ENCODE measurements around the genes AQP7B and TRIM43B.

DNA sequence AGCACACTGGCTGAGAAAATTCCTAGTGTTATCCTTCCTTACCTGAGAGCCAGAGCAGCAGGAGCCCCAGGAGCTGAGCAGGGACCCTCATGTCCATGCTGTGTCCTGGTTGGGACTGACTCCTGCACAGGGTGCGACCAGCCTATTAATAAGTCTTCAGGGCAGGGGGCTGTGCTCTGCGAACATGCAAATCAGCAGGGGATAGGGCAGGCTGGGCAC lies 576.8 kb downstream of the RPIA start:
- PRO-cap, result no peak
- RAMPAGE, long total RNA, result no peak

GRCh38 chr2:89565801-89566304 lies 874.4 kb downstream of the RPIA start:
- PRO-cap, result no peak
- RAMPAGE, long total RNA, result no peak

GRCh38 chr2:89862352-89862551 lies 1170.8 kb downstream of the RPIA start:
- PRO-cap, result no peak
- RAMPAGE, long total RNA, result no peak

- PRO-cap, result no peak
- RAMPAGE, long total RNA, result no peak
These were observed 367.1 kb upstream of the AQP7B start for GRCh38 chr2:94220120-94220355.

DNA sequence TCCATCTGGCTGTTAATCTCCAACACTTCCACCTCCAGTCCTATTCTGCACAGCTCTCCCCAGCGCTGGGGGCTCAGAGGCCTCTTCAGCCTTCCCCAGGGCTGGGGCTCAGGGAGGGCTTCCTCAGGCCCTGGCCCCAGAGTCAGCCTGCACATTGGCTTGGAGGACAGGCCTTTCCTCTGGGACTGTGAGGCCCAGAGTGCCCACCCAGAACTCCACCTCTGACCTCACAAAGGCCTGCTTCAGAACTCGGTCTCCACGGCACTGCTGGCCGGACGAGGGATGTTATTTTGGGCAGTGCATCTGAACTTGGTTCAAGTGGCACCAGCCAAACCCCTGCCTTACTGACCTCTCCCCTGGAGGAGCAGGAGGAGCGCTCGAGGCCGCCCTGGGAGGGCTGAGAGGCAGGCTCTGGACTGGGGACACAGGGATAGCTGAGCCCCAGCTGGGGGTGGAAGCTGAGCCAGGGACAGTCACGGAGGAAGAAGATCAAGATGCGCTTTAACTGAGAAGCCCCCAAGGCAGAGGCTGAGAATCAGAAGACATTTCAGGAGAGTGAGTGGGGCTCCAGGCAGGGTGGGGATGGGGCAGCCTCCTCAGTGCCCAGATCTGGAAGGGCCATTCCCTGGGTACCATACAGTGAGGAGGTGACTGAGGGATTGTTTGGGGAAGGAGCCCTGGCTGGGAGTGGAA lies at the start of gene AQP7B:
TSS of gene AQP7B (plus strand) at position 457 of the 693 bp plus-strand sequence.
- PRO-cap, result no peak
- RAMPAGE, long total RNA, result no peak

DNA sequence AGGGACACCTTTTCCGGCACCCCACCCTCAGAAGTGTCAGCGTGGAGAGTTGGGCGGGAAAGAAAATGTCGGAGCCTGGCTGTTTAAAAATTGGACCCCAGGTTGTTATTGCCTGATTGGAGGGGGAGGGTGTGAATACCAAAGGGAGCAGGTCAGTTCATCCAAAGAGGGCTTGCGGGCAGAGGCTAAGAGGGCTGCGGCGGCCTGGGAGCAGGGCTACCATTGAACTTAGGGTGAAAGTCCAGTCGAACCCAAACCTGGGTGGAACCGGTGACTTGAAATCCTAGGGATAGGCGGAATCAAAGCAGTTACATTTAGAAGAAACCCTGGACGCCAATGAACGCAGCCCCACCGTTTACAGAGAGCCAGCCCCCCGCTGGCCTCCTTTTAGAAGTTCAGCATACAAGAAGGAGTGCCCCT lies 1.3 kb downstream of the MAL start:
- PRO-cap, result no peak
- RAMPAGE, long total RNA, result no peak

GRCh38 chr2:95043231-95043745 lies 17.8 kb downstream of the MAL start:
- PRO-cap, result no peak
- RAMPAGE, long total RNA, result no peak

DNA sequence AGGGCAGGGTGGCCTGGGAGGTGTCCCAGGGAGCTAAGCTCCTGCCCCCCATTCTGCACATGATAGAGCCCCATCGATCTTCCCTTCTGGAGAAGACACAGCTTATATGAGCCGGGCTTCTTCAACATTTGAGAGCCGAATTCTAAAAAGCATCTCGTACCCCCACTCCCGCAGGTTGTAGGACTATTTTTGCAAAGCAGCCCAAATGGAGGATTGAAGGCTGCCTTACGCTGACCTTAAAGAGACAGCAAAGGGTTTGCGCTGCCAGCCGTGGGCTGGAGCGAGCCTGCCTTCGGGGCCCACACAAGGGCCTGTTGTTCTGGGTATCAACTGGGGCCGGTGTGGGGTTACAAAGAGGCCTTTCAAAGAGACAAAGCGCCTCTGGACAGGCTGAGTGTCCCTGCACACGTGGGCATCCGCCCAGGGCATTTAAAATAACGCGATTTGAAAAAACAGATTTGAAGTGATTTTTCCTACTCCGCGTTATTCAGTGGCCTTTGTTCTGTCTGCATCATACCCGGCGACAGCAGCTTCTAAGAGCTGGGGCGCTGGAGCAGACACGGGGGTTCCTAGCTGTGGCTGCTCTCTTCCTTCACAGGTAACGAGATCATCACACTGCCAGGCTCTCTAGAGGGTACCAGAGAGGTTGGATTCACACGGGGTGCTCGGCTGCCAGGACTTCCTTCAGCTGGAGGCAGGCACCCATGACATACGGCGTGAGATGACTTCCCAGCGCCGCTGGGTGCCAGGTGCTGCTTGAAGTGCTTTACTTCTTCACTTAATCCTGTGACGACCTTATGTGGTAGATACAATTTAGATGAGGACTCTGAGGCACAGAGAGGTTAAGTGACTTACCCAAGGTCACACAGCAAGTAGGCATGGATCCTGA lies 32.1 kb downstream of the MAL start:
- PRO-cap, result no peak
- RAMPAGE, long total RNA, result no peak

GRCh38 chr2:95347089-95347574 lies 50.0 kb downstream of the KCNIP3 start:
- PRO-cap, result no peak
- RAMPAGE, long total RNA, result no peak

GRCh38 chr2:95391780-95392214 lies 10.7 kb upstream of the FAHD2A start:
- PRO-cap, result no peak
- RAMPAGE, long total RNA, result no peak

DNA sequence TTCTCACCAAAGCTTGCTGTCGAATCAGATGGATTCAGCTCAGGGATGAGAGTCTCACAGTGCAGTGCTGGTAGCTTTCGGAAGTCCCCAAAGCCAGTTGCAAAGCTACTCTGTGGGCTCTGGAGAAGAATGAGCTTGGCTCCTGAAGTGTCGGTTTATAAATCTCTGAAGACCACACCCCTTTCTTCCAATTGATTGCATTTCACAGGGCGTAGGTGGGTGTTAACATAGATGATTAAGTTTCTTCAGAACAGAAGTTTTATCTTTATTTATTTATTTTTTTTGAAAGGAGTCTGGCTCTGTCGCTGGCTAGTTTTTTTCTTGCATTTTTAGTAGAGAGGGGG lies at the start of gene TRIM43B:
TSS of gene TRIM43B (minus strand) at position 131 of the 344 bp plus-strand sequence.
- PRO-cap, result no peak
- RAMPAGE, long total RNA, result no peak

DNA sequence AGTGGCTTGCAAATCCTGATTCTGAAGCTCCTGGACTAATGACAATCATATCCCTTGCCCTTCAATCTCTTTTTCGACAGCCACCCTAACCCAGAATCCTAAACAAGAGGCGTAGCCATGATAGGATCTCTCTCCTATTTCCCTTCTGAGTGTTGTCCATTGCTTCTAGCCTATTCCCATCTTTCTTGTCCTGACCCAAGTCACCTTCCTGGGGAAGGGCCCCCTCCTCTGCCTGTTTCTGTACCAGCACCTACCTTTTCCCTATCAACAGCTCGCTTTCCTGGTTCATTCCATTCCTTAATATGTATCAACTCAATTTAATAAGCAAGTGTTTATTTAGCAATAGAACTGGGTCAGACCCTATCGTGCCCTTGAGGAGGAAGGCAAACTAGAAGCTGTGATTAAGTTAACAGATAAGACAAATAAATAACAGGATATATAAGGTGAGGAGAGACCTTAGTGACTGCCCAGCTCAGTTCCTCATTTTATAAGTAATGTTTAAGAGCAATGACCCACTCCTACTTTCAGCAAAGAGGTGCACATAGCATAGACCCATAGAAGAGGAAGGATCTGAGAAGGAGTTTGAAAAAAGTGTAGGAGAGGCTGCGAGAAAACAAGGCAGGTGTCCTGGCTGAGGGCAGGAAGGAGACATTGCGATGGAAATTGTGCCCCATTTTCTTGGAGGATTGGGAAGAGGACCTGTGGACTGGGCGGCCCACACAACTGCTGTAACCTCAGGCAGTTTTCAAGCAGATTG lies 74.0 kb downstream of the TRIM43 start:
- PRO-cap, result no peak
- RAMPAGE, long total RNA, result no peak

DNA sequence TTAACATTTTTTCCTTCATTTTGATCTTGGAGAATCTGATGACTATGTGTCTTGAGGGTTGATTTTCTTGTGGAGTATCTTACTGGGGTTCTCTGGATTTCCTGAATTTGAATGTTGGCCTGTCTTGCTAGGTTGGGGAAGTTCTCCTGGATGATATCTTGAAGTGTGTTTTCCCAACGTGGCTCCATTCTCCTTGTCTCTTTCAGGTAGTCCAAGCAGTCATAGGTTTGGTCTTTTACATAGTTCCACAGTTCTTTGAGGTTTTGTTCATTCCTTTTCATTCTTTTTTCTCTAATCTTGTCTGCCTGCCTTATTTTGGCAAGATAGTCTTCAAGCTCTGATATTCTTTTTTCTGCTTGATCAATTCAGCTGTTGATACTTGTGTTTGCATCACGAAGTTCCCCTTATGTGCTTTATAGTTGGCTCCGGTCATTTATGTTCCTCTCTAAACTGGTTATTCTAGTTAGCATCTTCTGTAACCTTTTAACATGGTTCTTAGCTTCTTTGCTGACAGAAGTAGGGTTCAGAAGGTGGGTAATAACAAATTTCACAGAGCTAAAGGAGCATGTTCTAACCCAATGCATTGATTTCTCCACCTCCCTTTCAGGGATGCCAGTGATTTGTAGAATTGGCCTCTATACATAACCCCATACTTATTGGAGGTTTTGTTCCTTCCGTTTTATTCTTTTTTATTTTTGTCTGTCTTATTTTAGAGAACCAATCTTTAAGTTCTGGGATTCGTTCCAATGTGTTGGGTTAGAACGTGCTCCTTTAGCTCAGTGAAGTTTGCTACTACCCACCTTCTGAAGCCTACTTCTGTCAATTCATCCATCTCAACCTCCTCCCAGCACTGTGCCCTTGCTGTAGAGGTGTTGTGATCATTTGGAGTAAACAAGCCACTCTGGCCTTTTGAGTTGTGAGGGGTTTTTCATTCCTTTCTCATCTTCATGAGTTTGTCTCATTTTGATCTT lies 166.7 kb downstream of the ANKRD36C start:
- PRO-cap, result no peak
- RAMPAGE, long total RNA, result no peak

GRCh38 chr2:96022354-96023236 lies 12.1 kb downstream of the GPAT2 start:
- PRO-cap, result no peak
- RAMPAGE, long total RNA, result no peak

DNA sequence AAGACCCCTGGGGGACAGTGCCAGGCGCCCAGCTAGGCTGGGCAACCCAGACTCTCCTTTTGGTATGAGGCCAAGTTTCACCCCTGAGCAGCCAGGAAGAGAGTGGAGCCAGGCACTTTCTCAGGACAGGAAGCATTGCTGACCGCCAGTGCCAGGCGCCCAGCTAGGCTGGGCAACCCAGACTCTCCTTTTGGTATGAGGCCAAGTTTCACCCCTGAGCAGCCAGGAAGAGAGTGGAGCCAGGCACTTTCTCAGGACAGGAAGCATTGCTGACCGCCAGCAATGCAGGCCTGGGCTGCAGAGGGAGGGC lies 31.3 kb downstream of the ADRA2B start:
- PRO-cap, result no peak
- RAMPAGE, long total RNA, result no peak

DNA sequence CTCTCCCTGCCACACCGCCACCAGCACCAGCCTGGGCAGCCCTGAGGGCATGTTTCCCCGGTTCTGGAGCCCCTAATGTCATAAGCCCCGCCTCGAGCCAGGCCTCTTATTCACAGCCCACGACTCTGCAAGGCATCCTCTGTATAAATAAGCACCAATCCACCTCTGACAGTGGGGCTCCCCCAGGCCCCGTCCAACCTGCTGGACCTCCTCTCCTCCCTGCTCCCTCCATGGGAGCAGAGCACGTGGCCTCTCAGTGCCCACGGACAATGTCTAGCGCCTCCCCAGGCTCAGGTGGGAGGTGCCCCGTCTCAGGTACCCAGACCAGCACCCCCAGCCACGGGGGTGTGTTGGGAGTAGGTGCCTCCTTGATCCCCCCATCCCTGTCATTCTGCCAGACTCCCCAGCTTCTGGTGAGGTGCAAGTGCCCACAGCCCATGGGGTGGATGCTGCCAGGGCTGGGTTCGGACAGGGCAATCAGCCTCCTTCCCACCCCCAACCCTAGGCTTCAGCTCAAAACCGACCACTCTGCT lies 1.4 kb upstream of the ADRA2B start:
- PRO-cap, result no peak
- RAMPAGE, long total RNA, result no peak

GRCh38 chr2:96141940-96142522 lies 3.2 kb downstream of the DUSP2 start:
- PRO-cap, result no peak
- RAMPAGE, long total RNA, result no peak

DNA sequence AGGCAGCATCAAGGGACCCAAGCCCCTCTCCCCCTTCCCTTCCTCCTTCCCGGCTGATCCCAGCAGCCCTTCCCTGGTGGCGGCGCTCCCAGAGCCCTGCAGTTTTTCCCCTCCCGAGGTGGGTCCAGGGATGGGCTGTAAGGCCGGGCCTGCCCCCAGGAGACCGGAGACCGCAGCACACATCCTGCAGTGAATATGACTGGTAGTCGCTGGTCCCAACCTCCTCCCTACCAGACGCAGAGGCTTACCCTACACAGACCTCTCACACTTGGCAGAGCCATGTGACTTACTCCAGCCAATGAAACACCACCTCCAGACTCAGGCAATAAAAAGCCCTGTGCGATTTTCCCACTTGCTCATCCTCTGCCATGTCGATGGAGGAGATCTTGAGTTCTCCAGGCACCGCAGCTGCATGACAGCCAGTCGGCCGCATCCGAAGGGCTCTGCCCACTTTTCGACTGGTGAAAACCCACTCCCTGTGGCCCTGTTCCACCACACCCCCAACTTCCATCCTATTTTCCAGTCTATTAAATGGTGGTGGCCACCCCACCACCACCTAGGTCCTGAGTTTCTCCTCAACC lies 19.5 kb upstream of the DUSP2 start:
- PRO-cap, result bidirectional peak, plus-strand start at position 359 of the sequence, minus-strand start at position 229 of the sequence
- RAMPAGE, long total RNA, result no peak

GRCh38 chr2:96185316-96186049 lies 23.1 kb downstream of the STARD7 start:
- PRO-cap, result no peak
- RAMPAGE, long total RNA, result no peak

- PRO-cap, result no peak
- RAMPAGE, long total RNA, result no peak
These were observed 16.6 kb downstream of the STARD7 start for GRCh38 chr2:96191985-96192552.

Data from OCI-LY7 (cell line).